RPMI7951 (cell line): ENCODE data around the genes BCL2L10 and ARPP19.

GRCh38 chr15:50720523-50720885 is 33.9 kb upstream of the TRPM7 start:
- RAMPAGE, long total RNA, result no peak

GRCh38 chr15:50778130-50778608 is 12.7 kb upstream of the SPPL2A start:
- RAMPAGE, long total RNA, result no peak

GRCh38 chr15:51016677-51017275 is 77.9 kb downstream of the TNFAIP8L3 start:
- RAMPAGE, long total RNA, result no peak

DNA sequence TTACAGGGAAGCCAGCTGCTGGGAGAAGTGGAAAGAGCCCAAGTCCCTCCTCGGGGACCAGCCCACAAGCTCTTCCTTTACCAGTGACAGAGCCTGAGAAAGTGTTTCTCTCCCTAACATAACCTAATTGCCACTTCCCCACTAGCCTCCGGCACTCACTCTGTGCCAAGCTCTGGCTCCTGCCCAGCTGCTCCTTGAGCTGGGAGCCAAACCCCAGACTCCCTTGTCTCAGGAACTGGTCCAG is 42.9 kb downstream of the TNFAIP8L3 start:
- RAMPAGE, long total RNA, result no peak

DNA sequence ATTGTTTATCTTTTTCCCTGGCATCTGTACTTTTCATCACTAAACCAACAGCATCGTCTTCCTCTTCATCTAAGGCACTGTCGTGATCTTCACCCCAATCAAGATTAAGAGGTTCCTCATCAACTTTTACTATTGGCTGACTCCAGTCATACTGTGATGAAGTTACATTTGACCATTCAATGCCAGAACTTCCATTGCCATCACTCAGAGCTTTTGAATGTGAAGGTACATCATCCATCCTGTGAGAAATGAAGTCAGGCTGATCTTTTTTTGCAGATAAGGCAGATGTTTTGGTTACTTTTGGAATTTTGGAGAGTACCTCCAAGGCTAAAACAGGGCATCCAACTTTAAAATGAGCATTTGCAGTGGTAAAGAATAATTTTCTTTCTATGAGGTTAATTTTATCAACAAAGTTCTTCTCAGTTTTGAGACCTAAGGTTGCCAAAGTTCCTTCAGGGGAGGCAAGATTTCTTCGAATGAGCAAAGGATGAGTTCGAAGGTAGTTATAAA is 139.7 kb downstream of the GLDN start:
- RAMPAGE, long total RNA, result no peak

- RAMPAGE, long total RNA, result no peak
Measured at GRCh38 chr15:51848782-51849704, 19.6 kb downstream of the TMOD3 start.

- RAMPAGE, long total RNA, result no peak
Measured at GRCh38 chr15:51849705-51850319, 20.4 kb downstream of the TMOD3 start.

- RAMPAGE, long total RNA, result no peak
Measured at GRCh38 chr15:51866500-51867077, 37.1 kb downstream of the TMOD3 start.

- RAMPAGE, long total RNA, result no peak
Measured at GRCh38 chr15:51874473-51875033, 45.1 kb downstream of the TMOD3 start.

GRCh38 chr15:51923973-51924721 is 47.4 kb downstream of the LEO1 start:
- RAMPAGE, long total RNA, result no peak

DNA sequence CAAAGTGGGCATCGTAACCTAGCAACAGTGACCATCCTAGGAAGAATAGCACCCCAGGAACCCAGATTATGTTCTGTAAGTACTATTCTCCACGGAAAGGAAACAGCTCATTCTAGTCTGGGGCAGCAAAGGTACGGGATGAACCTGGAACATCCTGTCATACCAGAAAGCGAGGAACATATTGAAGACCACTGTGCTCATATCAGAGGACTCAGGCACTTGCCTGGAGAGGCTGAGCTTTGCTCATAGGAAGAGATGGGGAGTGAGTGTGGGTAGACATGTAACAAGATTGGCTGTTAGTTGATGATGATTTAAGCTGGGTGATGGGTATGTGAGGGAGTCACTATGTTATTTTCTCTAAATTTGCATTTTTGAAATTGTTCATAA is 31.7 kb downstream of the BCL2L10 start:
- RAMPAGE, long total RNA, result no peak

DNA sequence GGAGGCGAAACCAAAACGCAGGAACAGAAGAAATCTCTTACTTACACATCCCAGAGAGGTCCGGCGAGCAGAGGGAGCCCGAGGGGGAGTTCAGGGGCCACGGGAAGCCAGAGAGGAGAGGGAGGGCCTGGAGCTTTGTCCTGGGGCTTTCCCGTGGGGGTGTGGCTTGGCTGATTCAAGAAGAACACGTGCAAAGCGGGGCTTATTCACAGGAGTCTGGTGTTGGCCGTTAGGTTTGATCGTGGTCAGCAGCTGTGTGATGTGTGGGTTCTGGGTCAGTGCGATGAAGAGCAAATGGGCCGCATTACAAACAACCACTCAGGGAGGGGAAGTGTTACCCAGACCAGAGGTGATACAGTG is 12.2 kb downstream of the BCL2L10 start:
- RAMPAGE, long total RNA, result no peak

- RAMPAGE, long total RNA, result no peak
Measured at GRCh38 chr15:52111855-52112851, at the start of gene BCL2L10. Gene BCL2L10 (minus strand): TSS chr15:52112775.

GRCh38 chr15:52187137-52187593 is 4.0 kb downstream of the GNB5 start:
- RAMPAGE, long total RNA, result no peak

- RAMPAGE, long total RNA, result no peak
Measured at GRCh38 chr15:52224659-52225327, 33.6 kb upstream of the GNB5 start.

DNA sequence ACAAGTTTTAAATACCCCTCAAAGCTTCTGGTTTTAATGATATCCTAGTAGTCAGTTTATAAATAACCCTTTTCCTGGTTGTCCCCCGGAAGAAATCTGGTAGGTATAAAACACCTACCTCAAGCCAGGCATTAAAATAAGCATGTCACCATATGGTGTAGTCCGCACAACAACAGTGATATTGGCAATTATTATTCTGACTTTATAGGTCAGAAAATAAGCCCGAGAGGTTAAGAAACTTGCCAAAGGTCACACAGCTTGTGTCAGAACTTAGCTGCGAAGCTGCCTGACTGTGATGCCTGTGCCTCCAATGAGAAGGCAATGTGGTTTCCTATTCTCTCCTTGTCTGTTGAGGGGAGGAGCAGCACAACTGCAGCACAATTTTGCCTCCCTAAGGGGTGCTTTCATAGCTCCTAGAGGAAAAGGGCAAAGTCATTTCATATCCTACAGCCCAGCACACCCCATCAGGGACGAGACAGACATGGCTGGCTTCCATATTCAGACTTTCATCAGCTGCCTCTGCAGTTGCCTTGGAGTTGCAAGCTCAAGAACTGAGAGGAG is 38.7 kb downstream of the MYO5C start:
- RAMPAGE, long total RNA, result no peak

GRCh38 chr15:52566789-52567284 is 2.0 kb downstream of the ARPP19 start:
- RAMPAGE, long total RNA, result no peak

- RAMPAGE, long total RNA, result start-site peak on the minus strand at chr15:52568982-52569035, 213 and 60 reads in 2 replicates; start-site peak on the minus strand at chr15:52569132-52569167, 186 and 36 reads in 2 replicates
Measured at GRCh38 chr15:52568395-52569587, at the start of gene ARPP19. Gene ARPP19 (minus strand): TSS chr15:52569030.

- RAMPAGE, long total RNA, result no peak
Measured at GRCh38 chr15:52642565-52643332, 36.4 kb downstream of the ATOSA start.

- RAMPAGE, long total RNA, result no peak
Measured at GRCh38 chr15:52651793-52652458, 27.3 kb downstream of the ATOSA start.